Ovary (tissue), 7 donors: ENCODE measurements around a stretch of chr13.

- PRO-cap, 7 experiments: peak in 7 of 7 experiments; most common plus-strand start chr13:110340946 (in 1); most common minus-strand start chr13:110340912 (in 7)
- RAMPAGE, long total RNA, 2 experiments: no peak in any of the 2 experiments
Measured at GRCh38 chr13:110340688-110341044, 33.6 kb downstream of the COL4A2 start.

- PRO-cap, 7 experiments: no peak in any of the 7 experiments
- RAMPAGE, long total RNA, 2 experiments: no peak in any of the 2 experiments
Measured at GRCh38 chr13:110431763-110432178, 124.7 kb downstream of the COL4A2 start.

GRCh38 chr13:110441210-110441619 is 120.3 kb downstream of the RAB20 start:
- PRO-cap, 7 experiments: no peak in any of the 7 experiments
- RAMPAGE, long total RNA, 2 experiments: no peak in any of the 2 experiments

DNA sequence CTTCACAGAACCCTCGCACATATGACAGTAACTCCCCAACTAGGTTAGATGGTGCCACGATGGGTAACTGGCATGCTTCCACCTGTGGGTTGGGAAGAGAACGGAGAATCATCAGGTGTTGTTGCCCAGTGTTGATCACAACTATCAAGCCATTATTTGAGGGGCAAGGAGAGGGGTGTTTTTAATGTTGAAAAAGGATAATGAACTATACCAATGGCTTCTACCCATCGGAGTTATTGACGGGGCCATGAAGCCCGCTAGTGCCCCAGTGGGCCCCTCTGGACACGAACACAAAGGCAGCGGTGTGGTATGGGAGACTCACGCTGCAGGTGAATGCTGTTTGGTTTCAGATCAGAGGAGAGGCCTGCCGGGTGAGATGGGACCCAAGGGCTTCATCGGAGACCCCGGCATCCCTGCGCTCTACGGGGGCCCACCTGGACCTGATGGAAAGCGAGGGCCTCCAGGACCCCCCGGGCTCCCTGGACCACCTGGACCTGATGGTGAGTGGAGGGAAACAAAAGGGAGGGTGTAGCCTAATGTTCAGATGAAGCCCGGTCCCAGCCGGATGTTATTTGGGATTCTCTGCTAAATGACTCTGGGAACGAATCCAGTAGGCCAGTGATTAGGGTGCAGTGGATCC is 111.4 kb downstream of the RAB20 start:
- PRO-cap, 7 experiments: no peak in any of the 7 experiments
- RAMPAGE, long total RNA, 2 experiments: no peak in any of the 2 experiments

DNA sequence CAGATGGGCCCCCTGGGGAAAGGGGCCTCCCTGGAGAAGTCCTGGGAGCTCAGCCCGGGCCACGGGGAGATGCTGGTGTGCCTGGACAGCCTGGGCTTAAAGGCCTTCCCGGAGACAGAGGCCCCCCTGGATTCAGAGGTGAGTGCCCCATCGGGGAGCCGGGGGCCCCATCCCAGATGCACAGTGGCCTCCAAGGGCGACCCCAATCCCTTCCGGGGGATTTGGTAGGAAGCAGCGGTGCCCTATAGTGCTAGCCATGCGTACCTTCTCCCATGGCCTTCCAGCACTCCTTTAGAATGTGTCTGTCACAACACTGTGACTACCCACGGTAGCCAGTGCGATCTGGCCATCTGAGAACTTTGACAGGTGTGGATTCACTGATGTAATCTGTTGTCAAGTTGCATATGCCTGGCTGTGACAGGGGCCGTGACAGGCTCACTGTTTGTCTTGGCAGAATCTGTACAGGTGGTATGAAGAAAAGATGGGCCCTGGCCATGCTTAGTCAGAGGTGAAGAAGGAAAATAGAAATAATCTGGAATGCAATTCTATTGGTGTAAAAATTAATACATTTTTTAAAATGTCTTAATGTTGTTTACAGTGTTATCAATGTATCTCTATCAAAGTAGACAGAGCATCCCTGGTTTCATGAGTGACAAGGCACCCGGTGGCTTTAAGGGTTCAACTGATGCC is 88.4 kb downstream of the RAB20 start:
- PRO-cap, 7 experiments: no peak in any of the 7 experiments
- RAMPAGE, long total RNA, 2 experiments: no peak in any of the 2 experiments

GRCh38 chr13:110484752-110485151 is 76.8 kb downstream of the RAB20 start:
- PRO-cap, 7 experiments: no peak in any of the 7 experiments
- RAMPAGE, long total RNA, 2 experiments: no peak in any of the 2 experiments

GRCh38 chr13:110501314-110501709 is 60.2 kb downstream of the RAB20 start:
- PRO-cap, 7 experiments: peak in 4 of 7 experiments; most common plus-strand start chr13:110501447 (in 4)
- RAMPAGE, long total RNA, 2 experiments: no peak in any of the 2 experiments

DNA sequence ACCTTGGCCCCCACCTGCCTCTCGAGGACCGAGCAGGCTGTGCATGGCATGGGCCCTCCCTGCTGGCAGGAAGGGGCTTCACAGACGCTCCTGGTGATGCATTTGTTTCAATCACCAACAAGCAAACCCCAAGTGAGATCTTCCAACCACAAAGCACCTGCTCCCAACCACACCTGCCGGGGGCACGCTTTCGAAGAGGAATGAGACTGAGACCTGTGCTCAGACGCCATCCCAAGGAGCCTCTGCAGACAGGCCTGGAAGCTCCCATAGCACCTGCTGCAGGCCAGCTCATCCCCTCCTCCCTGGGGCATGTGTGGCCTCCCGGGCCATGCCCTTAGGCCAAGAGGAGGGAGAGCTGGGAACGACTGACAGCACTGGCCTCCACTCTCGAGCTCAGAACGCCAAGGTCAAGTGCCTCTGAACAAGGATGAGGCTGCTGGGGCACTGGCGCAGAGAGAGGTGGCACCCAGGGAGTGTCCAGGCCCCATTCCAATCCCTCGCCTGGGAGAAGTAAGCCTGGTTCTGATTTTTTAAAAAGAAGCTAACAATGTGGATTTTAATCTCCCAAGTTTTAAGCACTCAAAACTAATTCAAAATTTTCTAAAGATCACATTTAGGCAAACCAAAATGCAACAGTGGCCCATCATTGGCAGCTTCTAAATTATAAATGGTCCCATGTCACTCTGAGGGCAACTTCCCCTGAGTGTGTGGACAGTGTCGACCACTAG is 35.5 kb downstream of the RAB20 start:
- PRO-cap, 7 experiments: no peak in any of the 7 experiments
- RAMPAGE, long total RNA, 2 experiments: no peak in any of the 2 experiments

GRCh38 chr13:110544611-110545271 is 16.8 kb downstream of the RAB20 start:
- PRO-cap, 7 experiments: no peak in any of the 7 experiments
- RAMPAGE, long total RNA, 2 experiments: start-site peak on the minus strand in 1 of 2 experiments, at chr13:110545029-110545297 at its widest, 5 reads per replicate

DNA sequence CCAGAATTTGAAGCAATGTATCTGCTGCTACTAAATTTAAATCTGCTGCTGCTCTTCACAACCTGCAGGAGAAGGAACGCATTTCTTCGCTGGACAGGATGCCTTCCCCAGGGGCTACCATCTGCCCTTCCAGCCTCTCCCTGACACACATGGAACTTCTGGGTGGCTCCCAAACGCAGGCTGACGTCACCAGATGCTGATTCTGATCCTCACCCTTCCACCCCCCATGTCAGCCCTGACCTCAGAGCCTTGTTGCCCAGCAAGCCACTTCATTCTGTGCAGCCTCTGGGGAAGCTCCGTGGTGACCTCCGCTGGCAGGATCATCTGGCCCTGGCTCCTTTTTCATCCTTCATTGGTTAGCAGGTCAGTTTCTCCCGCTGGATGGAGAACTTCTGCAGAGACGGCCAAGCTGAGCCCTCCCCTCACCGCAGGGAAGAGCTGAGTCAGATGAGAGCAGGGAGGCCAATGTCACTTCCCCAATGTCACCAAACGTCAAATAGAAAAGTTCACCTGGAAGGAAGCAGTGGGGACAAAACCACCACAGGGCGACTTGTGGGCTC is 13.9 kb upstream of the RAB20 start:
- PRO-cap, 7 experiments: no peak in any of the 7 experiments
- RAMPAGE, long total RNA, 2 experiments: no peak in any of the 2 experiments

- PRO-cap, 7 experiments: no peak in any of the 7 experiments
- RAMPAGE, long total RNA, 2 experiments: no peak in any of the 2 experiments
Measured at GRCh38 chr13:110624814-110625577, 9.7 kb downstream of the NAXD start.

DNA sequence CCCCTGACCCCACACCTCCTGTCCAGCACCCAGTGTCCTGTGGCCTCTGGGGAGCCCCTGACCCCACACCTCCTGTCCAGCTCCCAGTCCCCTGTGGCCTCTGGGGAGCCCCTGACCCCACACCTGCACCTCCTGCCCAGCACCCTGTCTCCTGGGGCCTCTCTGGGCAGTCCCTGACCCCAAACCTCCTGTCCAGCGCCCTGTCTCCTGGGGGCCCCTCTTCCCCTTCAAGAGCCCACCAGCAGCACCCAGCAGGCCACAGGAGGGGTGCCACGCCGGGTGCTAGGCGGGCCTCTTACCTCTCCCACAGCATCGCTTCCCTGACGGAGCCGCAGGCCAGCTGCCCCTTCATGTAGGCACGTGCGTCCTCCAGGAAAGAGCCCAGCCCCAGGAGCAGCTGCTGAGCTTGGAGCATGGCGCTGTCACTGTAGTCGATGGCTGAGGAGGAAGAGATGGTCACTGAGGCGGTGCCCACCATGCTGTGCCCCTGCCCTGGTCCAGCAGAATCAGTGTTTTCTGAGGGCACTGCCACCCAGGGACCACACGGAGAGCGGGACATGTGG is 31.5 kb downstream of the NAXD start:
- PRO-cap, 7 experiments: no peak in any of the 7 experiments
- RAMPAGE, long total RNA, 2 experiments: no peak in any of the 2 experiments

GRCh38 chr13:110799280-110800337 is 86.1 kb downstream of the ING1 start:
- PRO-cap, 7 experiments: peak in 7 of 7 experiments; most common plus-strand start chr13:110800214 (in 3); most common minus-strand start chr13:110799650 (in 2)
- RAMPAGE, long total RNA, 2 experiments: no peak in any of the 2 experiments

DNA sequence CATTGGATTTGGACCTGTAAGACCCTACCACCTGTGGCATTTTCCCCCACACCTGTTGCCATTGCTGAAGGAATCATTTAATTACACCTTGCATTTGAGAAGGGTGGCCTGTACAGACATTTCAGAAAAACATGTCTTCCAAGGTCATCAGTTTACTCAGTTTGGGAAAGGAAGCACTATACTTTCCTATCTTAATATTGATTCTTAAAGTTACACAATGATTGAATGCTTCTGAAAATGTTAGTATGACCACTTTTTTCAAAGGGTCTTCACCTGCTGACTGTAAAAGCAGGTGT is 28.3 kb downstream of the ANKRD10 start:
- PRO-cap, 7 experiments: no peak in any of the 7 experiments
- RAMPAGE, long total RNA, 2 experiments: no peak in any of the 2 experiments

DNA sequence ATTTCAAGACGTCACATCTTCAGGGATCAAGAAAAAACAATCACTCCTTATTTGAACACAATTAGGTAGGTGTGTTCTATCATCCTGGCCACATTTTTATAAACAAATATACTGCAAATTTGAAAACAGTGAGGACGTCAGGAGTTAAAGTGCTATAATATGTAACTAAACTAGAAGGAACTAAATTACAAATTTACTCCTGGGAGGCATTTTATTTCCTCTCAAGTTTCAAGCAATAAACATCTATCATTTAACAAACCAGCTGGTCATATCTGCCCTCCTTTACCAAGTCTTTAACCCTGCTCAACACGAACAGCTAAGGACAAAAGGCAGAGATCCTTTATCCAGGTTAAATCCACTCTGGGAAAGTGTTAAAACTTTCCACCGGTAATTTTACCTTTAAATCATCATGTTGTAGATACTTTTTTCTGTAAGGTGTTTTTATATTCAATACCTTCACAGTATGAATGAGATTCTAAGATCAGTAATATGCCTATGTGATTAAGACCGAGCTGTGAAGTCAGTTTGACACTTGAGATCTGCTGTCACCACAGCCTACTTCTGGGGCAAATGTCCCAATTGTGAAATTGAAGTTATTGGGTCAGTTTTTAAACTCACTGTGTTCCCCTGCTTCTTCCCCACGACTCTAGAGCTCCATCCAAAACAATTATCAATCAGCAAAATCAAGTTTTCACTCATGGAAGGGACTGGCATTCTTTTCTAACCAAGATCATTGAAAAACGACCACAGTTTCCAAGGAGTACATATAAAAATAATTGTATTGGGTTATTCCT is 26.3 kb downstream of the ANKRD10 start:
- PRO-cap, 7 experiments: no peak in any of the 7 experiments
- RAMPAGE, long total RNA, 2 experiments: no peak in any of the 2 experiments

DNA sequence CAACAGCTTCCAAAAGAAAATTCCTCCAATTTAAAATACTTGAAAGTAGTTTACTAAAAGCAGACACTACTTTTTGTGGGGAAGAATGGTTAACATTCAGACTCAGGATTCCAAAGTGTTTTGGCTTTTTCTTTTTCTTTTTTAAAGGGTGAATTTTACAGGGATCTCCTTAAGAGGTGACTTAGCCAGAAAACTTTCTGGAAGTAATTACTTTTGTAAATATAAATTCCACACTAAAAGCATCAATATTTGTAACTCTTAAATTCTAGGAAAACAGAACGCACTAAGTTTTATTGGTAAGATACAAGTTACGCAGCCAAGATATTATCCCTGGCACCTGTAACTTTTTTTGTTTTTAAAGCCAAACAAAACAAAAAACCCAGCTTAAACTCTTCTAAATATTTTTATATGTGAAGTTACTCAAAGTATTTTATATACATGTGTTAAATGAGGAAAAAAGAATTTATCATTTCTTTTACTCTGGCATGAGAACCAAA is 25.2 kb downstream of the ANKRD10 start:
- PRO-cap, 7 experiments: no peak in any of the 7 experiments
- RAMPAGE, long total RNA, 2 experiments: no peak in any of the 2 experiments

GRCh38 chr13:110902885-110903764 is 11.7 kb downstream of the ANKRD10 start:
- PRO-cap, 7 experiments: no peak in any of the 7 experiments
- RAMPAGE, long total RNA, 2 experiments: no peak in any of the 2 experiments

- PRO-cap, 7 experiments: no peak in any of the 7 experiments
- RAMPAGE, long total RNA, 2 experiments: no peak in any of the 2 experiments
Measured at GRCh38 chr13:110921431-110922075, 6.7 kb upstream of the ANKRD10 start.

DNA sequence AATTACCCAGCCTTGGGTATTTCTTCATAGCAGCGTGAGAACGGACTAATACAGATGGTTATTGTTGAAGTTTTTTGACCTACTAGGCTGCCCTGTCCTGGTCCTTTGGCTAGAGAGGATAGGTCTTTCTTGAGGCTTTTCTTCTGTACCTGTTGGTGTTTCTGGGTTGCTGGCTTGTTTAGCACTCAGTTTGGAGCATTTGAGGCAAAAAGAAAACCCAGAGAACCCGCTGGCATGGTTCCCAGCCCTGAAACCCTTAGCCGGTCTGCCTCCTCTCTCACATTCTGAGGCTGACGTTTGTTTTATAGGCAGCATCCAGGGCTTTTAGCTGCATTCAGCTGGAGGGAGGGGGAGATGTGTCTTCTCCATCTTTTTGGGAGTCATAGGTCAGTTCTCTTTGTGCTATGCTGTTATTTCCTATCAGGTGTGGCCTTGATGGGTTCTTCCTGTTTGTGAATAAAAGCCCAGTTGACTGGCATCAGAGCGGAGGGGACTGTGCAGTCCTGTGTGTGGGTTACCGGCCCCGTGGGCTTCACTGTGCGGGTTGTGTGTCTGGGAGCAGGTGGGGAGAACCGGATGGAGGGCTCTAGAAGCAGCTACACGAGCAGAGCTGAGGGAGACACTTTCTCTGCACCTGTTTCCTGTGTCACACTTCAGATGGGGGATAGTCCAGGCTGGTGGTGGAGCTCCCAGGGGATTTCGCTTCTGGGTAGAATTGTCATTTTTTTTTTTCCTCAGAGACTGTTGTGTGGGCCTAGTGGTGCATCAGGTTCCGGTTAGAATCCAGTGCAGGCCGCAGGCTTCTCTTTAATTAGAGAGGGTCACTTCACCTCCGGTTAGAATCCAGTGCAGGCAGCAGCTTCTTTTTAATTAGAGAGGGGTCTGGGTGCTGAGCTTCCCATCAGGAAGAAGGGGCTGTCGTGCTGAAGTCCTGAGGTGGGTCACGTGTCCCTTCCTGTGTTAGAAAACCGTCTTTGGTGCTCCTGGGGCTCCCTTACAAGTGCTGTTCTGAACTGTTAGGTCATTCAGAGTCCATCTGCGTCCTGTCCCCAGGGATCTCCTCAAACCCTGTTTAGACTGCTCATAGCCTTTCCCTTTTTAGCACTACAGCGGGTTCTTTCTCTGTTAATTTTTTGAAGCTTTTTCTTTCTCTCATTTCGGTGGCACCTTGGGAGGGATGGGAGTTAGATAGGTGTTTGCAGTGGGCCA is 69.6 kb downstream of the ARHGEF7 start:
- PRO-cap, 7 experiments: peak in 2 of 7 experiments; most common plus-strand start position 282 of the sequence (in 1); most common minus-strand start position 277 of the sequence (in 1)
- RAMPAGE, long total RNA, 2 experiments: no peak in any of the 2 experiments

DNA sequence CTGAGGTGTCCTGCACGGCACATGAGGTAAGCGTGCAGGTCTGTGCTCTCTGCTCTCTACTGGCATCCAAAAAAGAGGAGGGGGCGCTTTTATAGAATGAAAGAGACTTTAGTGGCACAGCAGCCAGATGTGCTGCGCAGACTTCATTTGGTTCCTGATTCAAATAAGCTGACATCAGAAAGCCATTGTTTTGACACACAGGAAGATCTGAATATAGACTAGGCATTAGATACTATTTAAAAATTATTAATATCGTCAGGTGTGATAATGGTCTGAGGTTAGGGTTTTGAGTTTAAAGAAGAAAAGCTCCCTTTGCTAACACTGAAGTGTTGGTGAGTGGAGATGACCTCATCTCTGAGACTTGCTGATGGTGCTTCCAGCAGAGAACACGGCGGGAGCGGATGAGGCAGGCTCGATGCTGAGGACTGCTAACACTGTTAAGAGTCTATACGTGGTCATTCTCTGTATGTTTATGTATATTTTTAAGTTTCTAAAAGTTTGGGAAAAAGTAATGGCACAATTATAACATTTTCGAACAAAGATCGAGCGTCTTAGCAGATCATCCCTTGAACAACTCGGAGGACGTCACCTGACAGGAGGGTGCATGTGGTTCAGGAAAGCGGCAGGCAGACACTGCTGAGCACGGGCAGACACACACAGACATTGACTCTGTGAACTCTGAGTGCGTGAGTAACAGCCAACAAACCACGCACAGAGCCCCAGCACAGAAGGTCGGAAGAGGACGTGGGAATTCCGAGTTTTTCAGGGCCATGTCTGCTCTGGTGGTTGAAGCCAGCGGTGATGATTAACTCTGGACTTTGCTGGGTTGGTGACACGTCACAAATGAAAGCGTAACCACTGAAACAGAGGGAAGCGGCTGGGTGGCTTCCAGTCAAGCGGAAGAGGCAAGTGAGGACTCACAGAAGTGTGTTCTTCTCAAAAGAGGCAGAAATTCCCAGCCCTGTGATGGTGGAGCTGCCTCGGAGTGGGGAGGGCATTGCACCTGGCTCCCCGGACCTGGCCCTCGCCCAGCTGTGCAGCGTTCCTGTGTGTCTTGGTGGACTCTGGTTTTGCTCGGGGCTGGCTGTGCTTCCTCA is 92.0 kb upstream of the TEX29 start:
- PRO-cap, 7 experiments: no peak in any of the 7 experiments
- RAMPAGE, long total RNA, 2 experiments: no peak in any of the 2 experiments